ENCODE data around the genes SAT2 and ALOX15B.

GRCh38 chr17:7228832-7229089, 5.6 kb downstream of the DVL2 start:
- RRBS: no CpG with 5 or more reads among the region's 10 CpGs

GRCh38 chr17:7237174-7237446, 2.1 kb downstream of the PHF23 start:
- RRBS: no CpG with 5 or more reads among the region's 2 CpGs

- RRBS: 7% methylated on average over 3 of the region's 12 CpGs
Observed at GRCh38 chr17:7238865-7239120, 464 bp downstream of the PHF23 start.

GRCh38 chr17:7248698-7249205, 2.8 kb downstream of the CTDNEP1 start:
- RRBS: no CpG with 5 or more reads among the region's 6 CpGs

- RRBS: no CpG with 5 or more reads among the region's 5 CpGs
Observed at GRCh38 chr17:7312947-7313716, 2.0 kb downstream of the GPS2 start.

- RRBS: 1% methylated on average over 14 of the region's 35 CpGs
Observed at GRCh38 chr17:7328834-7329254, 291 bp downstream of the NEURL4 start.

DNA sequence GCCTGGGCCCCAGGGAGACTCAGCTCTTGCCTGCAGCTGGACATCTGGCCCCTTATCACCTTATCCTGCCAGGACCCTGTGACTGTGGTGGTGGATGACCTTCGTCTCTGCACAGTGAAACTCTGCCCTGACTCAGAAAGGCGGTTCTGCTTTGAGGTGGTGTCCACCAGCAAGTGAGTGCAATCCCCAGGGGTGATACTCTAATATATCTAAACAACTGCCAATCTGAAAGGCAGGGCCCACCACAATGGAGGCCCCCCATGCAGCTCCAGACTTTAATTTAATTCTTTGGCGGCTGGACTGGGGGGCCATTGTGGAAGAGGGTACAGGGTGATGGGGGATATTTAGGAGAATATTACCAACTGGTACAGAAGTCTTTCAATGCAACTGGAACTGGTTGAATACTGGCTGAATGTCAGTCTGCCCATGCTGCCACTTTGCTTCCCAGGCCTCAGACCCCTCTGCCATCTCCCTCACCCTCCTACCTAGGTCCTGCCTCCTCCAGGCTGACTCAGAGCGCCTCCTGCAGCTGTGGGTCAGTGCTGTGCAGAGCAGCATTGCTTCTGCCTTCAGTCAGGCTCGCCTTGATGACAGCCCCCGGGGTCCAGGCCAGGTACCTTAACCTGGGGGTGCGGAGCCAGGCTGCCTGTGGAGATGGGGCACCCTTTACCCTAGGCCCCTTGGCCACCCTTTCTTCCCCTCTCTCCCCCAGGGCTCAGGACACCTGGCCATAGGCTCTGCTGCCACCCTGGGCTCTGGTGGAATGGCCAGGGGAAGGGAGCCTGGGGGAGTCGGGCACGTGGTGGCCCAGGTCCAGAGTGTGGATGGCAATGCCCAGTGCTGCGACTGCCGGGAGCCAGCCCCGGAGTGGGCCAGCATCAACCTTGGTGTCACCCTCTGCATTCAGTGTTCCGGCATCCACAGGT, 5.4 kb upstream of the KCTD11 start:
- RRBS: 90% methylated on average over 1 of the region's 13 CpGs

DNA sequence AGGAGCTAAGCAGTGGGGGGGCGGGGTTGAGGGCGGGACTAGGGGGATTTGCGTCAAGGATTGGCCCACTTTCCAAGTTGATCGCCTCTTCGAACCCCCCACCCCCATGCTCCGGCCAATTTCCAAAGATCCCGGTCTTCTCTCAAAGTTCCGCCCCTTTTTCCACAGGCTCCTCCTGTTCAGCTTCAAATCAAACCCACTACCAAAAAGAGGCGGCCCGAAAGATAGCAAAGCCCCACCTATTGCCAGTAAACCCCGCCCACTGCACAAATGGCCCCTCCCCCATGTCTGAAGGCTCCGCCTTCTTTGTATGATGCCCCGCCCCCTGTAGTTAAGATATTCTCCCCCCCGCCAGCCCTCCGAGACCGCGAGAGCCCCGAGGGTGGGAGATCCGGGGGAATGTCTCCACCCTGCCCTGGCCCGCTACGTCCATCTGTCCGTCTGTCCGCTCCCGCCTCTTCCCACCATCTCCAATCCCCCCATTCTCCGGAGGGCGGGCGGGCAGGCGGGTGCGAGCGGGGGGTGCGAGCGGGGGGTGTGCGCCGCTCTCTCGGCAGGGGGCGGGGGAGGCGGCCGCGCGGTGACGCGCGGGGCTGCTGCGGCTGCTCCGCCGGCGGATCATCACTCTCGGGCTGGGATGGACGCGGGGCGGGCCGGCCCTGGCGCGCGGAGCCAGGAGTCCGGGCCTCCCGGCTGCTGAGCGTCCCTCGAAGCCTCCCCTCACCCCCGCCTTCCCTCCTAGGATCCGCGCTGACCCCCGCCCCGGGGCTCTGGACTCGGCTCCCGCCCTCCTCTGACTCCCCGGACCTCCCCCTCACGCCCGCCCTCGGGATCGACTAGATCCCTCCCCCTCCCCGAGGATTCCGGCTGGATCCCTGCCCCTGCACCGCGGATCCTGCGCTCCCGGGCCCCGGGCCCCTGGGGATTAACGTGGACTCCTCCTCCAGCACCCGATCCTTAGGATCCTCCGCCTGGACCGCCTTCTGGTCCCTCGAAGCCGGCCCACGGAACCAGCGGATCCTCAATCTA, 709 bp upstream of the TMEM256 start:
- RRBS: 2% methylated on average over 35 of the region's 86 CpGs

- RRBS: no CpG with 5 or more reads among the region's 8 CpGs
Observed at GRCh38 chr17:7574353-7574960, 1.8 kb downstream of the EIF4A1 start.

DNA sequence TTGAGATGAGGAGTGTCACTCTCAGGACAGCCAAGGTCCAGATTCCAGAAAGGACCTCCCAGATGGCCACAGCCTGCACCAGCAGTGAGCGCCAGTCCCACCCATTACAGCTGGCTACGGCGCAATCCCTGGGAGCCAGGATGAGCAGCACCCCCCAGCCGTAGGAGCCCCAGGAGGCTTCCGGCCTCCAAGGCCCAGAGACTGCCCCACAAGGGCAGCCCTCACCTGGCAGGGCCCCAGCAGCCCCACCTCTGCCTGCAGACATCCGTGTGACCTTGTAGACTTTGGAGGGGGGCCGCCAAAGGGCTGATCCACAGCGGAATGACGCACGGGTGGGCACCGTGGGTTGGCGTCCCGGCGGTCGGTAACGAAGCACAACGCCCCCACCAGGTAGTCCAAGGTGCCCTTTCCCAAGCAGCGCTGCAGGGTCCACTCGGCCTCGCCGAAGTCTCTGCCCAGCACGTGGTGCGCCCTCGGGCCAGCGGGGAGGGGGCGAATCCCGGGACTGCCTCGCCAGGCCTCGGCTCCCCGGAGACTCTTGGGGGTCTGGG, 926 bp upstream of the MPDU1 start:
- RRBS: 97% methylated on average over 1 of the region's 30 CpGs

DNA sequence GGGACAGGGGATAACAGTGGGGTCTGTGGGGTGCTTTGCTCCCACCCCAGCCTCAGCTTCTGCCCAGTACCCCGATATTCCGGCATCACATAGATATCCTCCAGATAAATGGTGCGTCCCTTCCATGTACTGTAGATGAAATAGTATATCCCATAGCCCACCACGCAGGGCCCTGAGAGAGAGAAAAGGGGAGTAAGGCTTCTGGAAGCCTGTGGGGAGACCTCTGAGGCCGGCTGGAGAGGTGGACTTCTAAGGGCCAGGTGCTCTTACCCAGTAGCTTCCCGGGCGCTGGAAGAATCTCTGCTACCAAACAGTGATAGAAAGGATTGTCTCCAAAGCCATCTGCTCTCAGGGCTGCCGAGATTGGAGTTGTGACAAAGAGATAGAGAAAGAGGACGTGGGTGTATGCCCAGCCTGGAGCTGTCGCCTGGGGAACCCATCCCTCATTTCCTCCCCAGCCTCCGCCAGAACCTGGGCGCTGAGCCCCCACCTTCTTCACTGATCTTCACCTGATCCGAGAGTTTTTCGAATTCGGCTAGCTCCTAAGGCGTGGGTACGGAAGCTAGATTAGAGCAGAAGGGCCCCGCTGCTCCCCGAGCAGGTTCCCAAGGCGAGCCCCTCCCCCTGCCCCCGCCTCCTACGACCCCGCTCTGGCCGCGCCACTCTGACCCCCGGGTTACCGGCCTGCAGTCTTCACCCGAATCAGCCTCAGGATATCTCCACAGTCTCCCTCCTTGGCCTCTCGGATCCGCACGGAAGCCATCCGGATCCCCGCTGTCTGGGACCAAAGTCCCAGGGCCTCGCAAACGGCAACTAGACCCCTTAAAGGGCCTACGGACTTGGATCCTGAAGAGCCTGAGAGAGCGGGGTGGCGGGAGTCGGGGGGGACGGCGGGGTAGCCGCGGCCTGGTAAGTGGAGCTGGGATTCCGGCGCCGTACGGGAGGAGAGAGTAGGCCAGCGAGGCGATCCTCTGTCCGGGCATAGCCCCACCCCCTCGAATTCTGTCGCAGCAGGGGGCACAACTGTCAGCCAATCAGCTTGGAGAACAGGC, at the start of gene SAT2:
SAT2 (minus strand) TSS at position 949 of the 1,052 bp plus-strand sequence.
- RRBS: 11% methylated on average over 15 of the region's 52 CpGs

- RRBS: no CpG with 5 or more reads among the region's 11 CpGs
Observed at GRCh38 chr17:7641748-7642132, 9.0 kb upstream of the ATP1B2 start.

- RRBS: no CpG with 5 or more reads among the region's 7 CpGs
Observed at GRCh38 chr17:7668490-7669040, 17.8 kb downstream of the ATP1B2 start.

DNA sequence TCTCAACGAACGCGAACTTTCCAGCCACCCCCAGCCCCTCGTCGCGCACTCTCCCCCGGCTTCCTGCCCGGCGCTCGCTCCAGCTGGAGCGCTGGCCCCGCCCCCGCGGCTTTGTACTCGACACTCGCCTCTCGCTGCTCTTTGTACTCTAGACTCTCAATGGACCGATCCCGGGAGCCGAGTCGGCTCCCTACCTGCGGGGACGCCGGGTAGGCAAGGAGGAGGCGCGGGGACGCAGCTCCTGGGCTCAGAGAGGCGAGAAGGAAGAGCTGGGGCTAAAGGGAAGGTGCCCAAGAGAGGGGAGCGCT, 9.5 kb downstream of the KDM6B start:
- RRBS: under 1% methylated on average over 7 of the region's 29 CpGs

DNA sequence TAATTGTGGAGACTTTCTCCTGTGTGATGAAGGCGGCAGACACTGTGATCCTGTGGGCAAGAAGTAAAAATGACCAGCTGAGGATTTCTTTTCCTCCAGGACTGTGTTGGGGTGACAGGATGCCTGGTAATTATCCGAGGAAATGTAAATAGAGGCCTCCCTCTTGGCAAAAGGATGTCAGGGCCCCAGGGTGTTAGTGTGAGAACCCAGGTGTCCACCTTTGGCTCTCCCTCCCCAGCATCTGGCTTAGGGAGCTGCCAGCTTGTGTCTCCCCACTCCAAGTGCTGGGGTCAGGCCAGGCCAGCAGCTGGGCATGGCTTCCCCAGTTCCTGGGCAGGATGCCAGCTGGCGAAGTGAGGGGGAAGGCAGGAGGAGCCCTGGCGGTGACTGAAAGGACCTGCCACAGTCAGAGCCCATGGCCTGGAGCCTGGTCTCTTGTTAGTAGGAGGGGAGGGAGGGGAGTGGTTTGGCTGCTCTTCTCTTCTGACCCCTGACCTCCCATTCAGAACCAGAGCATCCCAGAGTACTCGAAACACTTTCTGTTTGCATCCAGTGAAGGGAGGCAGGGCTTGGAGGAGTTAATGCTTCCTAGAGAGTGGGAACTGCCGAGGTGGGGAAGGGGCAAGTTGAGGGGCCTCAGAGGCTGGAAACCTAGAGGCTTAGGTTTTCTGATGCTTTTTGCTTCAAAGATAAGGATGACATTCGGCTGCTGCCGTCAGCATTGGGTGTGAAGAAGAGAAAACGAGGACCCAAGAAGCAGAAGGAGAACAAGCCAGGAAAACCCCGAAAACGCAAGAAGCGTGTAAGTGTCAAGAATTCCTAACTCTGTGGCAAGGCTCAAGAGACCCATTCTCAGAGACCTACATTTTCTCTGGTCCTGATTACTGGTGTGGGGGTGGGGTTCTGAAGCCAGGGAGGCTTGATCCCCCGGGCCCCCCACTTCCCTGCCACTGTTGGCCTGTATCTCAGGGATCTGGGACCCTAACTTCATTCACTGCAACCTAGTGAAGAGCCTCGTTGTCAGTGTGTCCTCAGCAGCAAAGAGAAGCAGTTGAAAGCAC, 716 bp downstream of the CHD3 start:
- RRBS: no CpG with 5 or more reads among the region's 14 CpGs

- RRBS: no CpG with 5 or more reads among the region's 6 CpGs
Observed at GRCh38 chr17:7997074-7997618, 5.3 kb upstream of the GUCY2D start.

DNA sequence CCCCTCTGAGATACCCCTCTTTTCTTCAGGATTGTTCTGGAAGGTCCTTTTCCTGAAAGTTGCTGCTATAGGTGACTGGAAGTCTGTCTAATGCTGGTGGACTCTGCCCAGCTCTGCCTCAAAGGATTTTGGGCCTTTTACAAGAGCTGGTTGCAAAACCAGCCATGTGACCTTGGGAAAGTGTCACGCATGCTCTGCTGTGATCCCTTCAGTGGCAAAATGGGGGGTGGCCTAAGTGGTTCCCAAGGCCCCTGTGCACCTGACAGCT, 14.5 kb downstream of the GUCY2D start:
- RRBS: no CpG with 5 or more reads among the region's 1 CpG

- RRBS: 93% methylated on average over 3 of the region's 19 CpGs
Observed at GRCh38 chr17:8038724-8039240, at the start of gene ALOX15B. Gene ALOX15B (plus strand): TSS chr17:8039059.

- RRBS: no CpG with 5 or more reads among the region's 19 CpGs
Observed at GRCh38 chr17:8055918-8057004, 17.4 kb downstream of the ALOX15B start.